ENCODE measurements around a stretch of chr7.

DNA sequence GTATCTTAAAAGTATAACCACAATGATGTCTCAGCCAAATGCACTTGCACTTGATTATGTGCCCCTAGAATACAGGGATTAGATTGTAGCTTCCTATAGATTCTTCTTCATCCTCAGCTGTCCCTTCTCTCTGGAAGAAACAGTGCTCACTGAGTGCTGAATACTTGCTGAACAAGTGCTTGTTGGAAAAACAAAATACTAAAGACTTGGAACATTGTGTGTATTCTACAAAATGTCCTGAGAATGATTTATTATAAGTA is 34.6 kb upstream of the LAMB1 start:
- PRO-cap: no peak

GRCh38 chr7:110523103-110523302 is 567.9 kb upstream of the LRRN3 start:
- PRO-cap: no peak

DNA sequence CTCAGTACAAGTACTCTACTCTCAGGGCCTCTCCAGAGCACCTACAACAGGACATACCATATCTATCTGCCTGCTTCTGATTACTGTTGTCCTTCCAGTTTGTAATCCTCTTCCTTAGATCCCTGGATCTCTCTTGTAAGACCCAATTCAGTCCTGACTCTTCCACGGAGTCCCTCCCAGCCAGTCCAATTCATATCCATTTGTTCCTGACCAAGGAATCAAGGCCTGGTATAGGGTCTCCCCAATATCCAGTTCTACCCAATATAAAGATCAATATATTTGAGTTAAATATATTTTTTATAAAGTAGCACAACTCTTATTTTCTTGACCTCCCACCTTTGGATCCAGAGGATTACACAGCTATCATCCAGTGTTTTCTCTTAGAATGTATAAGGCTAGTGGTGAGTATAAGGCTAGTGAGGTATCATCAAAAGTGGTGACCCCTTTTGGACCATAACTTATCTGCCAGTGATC is 416.1 kb upstream of the LRRN3 start:
- PRO-cap: no peak

DNA sequence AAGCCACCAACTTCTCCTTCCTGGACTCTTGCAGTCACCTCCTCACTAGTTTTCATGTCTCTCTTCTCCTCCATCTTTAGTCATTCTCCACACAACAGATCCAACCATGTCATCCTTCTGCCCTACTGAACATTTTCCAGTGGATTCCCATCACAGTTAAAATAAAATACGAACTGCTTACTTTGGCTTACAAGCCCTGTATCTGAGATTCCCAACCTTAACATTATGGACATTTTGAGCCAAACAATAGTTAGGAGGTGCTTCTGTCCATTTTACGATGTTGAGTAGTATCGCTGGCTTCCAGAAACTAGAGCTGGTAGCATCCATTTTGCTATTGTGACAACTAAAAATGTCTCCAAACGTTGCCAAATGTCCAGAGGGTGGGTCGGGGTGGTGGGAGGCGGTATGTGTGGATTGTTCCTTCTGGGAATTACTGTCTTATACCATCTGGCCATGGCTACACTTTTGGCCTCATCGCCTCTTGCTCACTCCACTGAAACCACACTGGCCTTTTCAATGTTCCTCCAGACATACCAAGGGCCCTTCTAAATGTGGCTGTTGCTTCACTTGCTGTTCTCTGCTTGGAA is 190.4 kb upstream of the LRRN3 start:
- PRO-cap: no peak

DNA sequence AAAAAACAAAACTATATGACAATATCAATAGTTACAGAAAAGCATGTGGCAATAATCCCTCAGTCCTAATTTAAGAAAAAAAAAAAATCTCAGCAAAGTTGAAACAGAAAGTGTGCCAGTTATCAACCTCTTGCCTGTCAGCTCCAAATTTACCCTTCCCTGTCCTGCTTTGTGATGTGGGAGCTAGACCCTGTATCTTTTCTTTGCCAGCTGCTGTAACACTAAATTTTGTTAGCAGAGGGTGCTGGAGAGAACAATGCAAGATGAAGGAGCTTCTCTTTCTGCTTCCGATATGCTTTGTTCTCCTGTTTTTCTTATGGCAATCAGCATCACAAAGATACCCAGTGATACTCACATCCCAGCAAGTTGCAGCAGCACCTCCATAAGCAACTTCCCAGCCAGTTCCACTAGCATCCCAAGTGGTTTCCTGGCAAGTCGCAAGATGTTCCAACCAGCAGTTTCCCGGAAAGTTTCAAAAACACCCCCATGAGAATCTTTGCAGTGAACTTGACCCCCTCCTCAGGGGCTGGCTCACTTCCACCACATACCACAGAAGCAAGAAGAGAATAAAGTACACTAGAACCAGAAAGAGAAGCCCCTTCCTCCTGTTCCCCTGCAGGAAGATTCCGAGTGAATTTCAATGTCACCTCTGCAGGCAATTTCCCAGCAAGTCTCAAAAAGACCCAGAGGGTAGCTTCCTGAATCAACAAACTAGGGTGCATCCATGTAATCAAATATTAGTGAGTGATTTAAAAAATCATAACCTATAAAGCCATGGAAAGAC is 148.5 kb downstream of the IMMP2L start:
- PRO-cap: no peak

DNA sequence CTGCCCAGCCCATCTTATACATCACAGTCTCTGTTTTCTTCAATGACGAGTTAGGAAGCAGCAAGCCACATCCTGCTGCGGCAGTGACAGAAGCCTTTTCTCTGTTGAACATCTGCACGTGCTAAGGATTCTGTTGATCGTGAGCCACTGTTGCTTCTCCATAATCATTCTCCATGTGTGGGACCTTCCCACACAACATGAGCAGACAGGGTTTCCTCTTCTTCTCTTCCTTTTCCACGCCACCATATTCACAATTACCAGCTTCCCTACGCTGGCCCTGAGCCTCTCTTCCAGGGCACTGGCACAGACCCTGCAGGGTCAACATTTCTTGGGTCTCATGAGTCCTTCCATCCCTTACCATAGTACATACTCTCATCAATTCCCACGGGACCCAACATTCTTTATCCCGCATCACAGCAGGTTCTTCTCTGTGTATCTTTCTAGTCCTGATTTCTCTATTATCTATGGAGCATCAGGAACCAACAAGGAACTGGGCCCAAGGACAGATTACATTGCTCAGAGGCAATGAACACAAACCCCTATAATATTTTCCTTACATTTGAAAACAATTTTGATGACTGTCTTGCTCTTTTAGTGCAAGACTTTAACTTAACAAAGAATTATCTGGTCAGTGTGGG is 298.2 kb upstream of the IMMP2L start:
- PRO-cap: no peak

- PRO-cap: no peak
Observed at GRCh38 chr7:111960989-111961611, 245.1 kb downstream of the DOCK4 start.

GRCh38 chr7:112080263-112080912 is 125.8 kb downstream of the DOCK4 start:
- PRO-cap: no peak

GRCh38 chr7:112192155-112192785 is 13.9 kb downstream of the DOCK4 start:
- PRO-cap: no peak

- PRO-cap: no peak
Observed at GRCh38 chr7:112211317-112211809, 4.9 kb downstream of the ZNF277 start.

DNA sequence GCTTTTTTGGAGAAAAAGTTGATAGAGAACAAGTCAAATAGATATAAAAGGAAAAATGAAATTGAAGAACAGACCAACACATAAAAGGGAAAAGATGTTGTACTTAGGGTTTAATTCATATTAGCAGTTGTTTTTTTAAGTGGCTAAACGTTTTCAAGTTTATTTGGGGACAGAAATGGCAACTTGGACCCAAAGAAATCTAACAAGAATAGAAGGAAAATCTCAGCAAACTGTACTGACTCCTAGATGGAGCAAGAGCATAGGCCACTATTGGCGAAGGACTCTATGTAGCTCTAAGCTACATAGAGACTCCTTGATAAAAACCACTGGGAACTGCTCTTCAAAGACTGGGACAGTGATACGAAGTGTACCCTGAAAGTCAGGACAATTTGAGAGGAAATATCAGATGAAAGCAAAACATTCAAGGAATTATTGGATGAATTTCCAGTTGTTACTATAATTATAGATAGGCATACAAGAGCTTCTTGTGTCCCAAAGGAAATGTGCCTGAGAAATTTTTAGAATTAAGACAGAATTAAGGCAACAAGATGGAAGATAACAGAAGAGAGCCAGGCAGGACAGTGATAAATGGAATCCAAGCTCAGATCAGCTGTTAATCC is 103.9 kb upstream of the IFRD1 start:
- PRO-cap: no peak

DNA sequence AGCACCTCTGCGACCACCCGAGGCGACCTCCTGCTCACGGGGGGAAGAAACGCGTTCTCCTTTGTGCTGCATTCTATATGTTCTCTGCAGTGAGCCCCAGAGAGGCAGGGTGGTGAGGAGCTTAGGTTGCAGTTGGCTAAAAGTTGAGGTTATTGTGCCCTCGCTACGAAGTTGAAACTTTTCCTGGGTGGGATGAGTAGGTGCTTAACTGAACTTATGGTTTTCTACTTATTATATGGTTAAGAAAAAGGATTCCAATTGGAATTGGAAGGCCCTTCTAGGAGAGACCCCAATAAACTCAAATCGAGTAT is 1.1 kb downstream of the IFRD1 start:
- PRO-cap: no peak

DNA sequence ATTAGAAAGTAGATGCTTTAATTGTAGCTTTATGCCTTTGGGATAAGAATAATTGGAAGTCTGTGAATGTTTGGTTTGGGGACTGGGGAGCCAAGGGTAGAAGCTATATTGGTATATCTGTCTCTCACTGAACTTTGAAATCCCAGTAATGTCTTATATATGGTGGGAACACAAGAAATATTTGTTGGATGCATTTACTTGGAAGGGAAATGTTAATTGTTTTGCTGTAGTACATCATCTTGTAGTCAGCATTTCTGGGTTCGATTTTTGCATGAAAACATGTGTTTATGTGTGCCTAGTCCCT is 13.3 kb upstream of the LSMEM1 start:
- PRO-cap: no peak

DNA sequence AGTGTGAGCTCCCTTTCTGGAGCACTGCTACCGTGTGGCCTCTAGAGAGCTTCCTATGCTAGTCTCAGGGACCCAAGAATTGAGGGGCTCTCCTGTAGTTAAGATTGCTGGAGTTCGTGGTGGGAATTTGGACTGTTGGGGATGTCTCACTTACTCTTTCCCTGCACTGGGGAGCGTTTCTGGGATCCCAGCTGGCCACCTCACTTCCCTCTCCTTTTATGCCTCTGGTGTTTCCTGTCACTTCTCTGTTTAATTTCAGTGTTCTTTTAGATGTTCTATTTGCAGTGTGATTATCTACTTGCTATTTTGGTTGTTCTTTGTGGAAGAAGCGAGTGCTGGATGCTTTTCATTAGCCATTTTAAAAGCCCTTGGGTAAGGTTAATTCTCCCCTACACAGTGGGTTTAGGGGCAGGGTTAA is 23.5 kb downstream of the LSMEM1 start:
- PRO-cap: no peak

- PRO-cap: no peak
Observed at GRCh38 chr7:112575852-112576255, 95.1 kb downstream of the LSMEM1 start.

- PRO-cap: bidirectional peak, plus-strand start at chr7:112792082, minus-strand start at chr7:112791838
Observed at GRCh38 chr7:112791620-112792133, 1.5 kb upstream of the TMEM168 start.

GRCh38 chr7:113551826-113552297 is 366.9 kb downstream of the PPP1R3A start:
- PRO-cap: no peak

- PRO-cap: no peak
Observed at GRCh38 chr7:114916426-114917032, 5.4 kb upstream of the MDFIC start.

GRCh38 chr7:114931832-114932092 is 9.9 kb downstream of the MDFIC start:
- PRO-cap: no peak

DNA sequence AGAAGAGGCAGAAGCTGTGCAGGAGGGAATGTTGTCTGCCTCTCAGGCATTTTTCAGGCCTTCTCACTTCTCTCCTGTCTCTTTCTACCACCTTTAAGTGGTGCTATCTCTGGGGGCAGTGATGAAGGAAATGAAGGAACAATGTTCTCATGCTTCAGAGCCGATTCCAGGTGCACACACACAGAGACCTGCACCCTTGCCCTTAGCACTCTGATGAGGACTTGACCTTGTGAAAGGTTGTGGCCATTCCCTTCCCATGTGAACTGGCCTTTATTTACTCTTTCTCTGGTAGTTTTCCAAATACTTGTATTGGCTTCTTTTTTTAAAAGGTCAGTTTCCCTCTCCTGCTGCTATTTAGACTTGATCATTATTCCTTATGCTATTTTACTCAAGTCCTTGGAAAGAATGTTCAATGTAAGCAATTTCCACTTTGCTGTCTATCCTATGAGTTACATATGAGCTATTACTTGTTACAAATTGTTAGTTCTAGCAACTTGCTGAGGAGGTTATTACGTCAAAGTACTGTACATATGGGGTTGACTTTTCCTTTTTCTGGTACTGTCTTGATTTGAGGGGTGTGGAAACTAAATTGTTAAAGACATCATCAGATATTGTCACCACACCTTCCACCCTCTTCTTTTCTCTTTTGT is 188.7 kb downstream of the MDFIC start:
- PRO-cap: no peak

Measured in bronchus (tissue), 1 donor.